Prostate gland (tissue), 2 donors: ENCODE measurements around the genes NUDT16L1 and GLYR1.

DNA sequence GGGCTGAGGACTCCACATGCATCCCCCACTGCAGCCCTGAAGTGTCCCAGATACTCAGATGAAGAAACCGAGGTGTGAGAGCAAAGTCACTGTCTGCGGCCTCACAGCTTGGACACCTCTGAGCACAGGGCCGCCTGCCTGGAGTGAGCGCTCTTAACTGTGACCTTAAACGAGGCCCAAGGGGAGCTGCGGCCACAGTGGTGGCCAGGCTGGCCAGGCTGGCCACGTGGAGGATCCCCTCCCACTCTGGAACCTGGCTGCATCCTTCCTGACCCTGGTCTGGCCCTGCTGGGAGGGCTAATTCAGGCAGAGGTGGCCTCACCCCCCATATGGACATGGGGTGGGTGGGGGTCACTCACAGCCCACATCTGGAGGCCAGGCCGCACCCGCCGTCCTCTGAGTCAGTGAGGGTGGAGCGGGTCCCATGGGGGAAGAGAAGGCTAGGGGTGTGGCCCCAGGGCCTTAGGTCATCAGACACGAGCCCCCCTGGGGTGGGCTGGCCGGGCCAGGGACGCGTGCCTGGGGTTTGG is 6.6 kb downstream of the VASN start:
- PRO-cap, result no peak
- RAMPAGE, long total RNA, 2 experiments, result no peak in any of the 2 experiments

GRCh38 chr16:4384812-4385777 is 13.4 kb downstream of the VASN start:
- PRO-cap, result no peak
- RAMPAGE, long total RNA, 2 experiments, result no peak in any of the 2 experiments

DNA sequence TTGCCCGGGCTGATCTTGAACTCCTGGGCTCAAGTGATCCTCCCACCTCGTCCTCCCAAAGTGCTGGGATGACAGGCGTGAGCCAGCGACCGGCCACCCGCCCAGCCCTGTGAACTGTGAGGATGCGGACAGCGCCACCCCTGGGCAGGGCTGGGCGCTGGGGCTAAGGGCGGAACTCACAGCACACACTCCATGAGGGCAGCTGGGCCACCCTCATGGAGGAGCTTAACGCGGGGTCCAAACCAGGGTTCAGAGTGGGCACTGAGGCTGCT is 14.0 kb downstream of the CORO7 start:
- PRO-cap, result no peak
- RAMPAGE, long total RNA, 2 experiments, result no peak in any of the 2 experiments

- PRO-cap, result no peak
- RAMPAGE, long total RNA, 2 experiments, result no peak in any of the 2 experiments
Observed at GRCh38 chr16:4407262-4408170, 8.9 kb downstream of the CORO7 start.

DNA sequence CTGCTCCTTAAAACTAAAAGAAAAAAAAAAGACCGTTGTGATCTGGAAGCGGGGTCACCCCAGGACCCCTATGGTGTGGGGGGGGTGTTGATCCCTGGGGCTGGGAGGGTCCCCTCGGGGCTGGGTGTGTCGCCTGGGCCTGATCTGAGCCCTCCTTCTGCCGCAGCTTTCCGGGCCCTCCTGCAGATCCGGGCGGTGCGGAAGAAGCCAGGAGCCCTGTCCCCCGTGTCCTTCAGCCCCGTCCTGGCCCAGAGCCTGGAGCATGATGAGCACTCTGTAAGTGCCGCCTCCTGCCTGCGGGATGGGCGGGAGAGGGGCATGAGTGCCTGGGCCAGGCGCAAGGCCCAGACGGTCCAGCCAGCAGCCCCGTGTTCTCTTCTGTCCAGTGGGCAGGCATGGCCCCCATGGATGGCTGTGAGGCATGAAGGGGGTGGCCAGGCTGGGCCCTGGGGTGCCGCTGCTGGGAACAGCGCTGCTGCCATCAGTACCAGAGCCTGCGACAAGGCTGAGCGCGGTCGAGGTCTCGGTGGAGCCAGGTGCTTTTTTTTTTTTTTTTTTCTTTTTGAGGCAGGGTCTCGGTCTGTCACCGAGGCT is 16.0 kb upstream of the NUDT16L1 start:
- PRO-cap, result no peak
- RAMPAGE, long total RNA, 2 experiments, result no peak in any of the 2 experiments

GRCh38 chr16:4693271-4694065 is at the start of gene NUDT16L1:
TSS of gene NUDT16L1 (plus strand) at chr16:4693562.
- PRO-cap, result bidirectional peak, plus-strand start at chr16:4693718, minus-strand start at chr16:4693431
- RAMPAGE, long total RNA, 2 experiments, result no peak in any of the 2 experiments

DNA sequence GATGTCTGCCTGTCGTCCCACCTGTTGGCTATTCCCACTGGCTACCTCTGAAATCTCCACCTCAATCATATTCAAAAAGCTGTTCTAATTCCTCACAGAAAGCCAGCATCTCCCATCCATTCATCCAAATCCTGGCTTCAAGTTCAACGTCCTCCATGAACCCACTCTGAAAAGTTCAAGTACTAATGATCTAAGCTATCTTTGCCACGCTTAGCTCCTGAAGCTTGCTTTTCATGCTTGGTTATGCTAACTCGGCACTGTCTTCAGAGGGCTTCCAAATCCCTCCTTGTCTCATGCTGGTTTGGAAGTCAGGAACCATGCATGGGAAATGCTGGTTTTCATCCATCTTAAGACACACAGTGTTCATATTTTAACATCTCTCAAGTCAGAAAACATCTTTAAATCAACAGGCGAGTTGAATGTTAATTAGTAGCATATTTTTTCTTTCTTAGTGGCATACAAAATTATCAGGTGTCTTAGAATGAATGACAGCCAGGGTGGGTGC is 9.0 kb downstream of the ANKS3 start:
- PRO-cap, result no peak
- RAMPAGE, long total RNA, 2 experiments, result no peak in any of the 2 experiments

GRCh38 chr16:4825219-4825550 is 21.9 kb downstream of the GLYR1 start:
- PRO-cap, result no peak
- RAMPAGE, long total RNA, 2 experiments, result no peak in any of the 2 experiments

DNA sequence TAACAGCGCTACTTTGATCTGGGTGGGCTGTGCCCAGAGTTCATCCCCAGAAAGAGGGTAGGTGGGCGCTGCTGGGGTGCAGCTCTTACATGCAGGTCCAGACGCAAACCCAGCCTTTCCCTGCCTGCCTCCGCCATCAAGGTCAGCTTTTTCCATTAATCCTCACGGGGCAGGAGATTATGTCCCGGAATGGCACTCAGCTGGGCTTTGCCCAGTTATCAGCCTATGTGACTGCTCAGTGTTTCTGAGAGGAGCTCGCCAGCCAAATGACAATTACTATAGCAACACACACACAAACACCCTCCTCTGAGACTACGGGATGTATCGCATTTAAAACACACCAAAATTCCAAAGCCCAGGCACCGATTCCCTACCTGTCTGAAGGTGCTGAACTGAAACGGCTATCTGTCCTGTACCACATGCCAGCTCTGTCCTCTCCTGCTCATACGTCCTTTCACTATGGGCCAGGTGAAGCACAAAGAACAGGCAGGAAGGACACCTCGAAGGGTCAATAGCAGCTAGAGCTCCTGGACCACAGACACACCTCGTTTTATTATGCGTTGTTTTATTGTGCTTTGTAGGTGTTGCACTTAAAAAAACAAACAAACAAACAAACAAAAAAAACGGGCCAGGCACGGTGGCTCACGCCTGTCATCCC is 20.0 kb downstream of the GLYR1 start:
- PRO-cap, result no peak
- RAMPAGE, long total RNA, 2 experiments, result no peak in any of the 2 experiments

DNA sequence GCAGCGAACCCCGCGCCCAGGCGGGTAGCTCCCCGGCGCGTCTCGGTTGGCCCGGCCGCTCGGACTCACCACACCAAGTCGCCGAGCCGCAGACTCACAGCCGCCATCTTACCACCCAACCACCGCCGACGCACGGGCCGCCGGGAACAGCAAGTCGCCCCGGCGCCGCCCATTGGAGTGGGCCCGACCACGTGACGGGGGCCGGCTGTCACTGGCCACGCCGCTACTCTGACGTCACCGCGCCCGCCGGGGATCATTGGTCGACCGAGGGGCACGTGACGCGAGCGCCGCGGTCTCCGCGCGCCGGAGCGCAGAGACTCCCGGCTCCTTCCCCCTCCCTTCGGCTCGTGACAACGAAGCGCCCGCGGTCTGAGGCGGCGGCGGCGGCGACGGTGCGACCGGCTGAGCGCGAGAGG is at the start of gene GLYR1:
Gene GLYR1, minus strand, starts transcription at position 130 of the 416 bp plus-strand sequence.
- PRO-cap, result bidirectional peak, plus-strand start at position 356 of the sequence, minus-strand start at position 148 of the sequence
- RAMPAGE, long total RNA, 2 experiments, result start-site peak on the minus strand in 2 of 2 experiments, centred at positions 120 to 125 of the sequence, 429 to 870 reads per replicate

DNA sequence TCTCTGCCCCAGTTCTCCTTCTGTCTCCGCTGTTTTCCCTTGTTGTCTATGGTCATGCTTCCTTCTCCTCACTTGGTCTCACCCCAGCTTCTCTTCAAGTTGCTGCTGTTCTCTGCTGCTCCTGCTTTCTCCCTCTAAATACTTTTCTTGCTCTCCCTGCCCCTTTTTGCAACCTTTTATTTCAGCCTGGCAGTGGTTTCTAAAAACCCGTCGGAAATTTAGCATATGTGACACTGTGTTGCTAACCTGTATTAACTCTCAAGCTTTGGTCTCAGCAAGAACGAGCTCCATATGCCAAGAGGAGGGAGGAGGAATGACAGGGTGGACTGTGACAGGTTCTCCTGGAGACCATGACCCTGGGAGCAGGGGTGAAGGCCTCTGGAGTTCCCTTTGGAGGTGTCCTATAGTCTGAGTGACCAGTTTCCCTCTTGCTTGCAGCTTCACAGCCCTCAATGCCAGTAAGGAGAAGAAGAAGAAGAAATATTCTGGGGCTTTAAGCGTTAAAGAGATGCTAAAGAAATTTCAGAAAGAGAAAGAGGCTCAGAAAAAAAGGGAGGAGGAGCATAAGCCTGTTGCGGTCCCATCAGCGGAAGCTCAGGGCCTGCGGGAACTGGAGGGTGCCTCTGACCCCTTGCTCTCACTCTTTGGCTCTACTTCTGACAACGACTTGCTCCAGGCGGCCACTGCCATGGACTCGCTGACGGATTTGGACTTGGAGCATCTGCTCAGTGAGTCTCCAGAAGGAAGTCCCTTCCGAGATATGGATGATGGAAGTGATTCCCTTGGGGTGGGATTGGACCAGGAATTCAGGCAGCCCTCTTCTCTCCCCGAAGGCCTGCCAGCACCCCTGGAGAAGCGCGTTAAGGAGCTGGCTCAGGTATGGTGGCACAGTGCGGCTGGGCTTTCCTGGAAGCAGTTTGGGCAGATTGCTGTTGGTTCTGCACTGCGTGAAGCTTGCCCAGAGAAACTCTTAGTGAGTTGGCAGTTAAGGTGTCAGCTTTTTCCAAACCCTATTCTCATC is 13.3 kb downstream of the UBN1 start:
- PRO-cap, result no peak
- RAMPAGE, long total RNA, 2 experiments, result no peak in any of the 2 experiments

DNA sequence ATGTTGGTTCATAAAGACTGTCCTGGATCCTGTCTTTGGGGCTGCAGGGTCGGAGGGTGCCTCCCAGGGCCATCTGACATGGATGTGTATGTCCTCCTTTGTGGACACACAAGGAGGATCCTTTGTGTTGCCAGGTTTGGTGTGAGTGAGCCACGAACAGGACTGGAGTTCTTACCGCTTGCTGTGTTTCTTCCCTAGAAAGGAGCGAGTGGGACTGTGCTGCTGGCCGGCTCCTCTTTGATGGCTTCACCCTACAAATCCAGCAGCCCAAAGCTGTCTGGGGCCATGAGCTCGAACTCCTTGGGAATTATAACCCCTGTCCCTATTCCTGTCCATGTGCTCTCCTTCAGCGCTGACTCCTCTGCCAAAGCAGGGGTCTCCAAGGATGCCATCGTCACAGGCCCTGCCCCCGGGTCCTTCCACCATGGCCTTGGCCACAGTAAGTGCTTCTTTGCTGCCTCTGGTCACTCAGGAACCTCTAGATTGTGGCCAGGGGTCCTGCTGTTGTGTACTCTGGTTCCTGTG is 29.5 kb downstream of the UBN1 start:
- PRO-cap, result no peak
- RAMPAGE, long total RNA, 2 experiments, result no peak in any of the 2 experiments

- PRO-cap, result bidirectional peak, plus-strand start at chr16:4922980, minus-strand start at chr16:4922782; bidirectional peak, plus-strand start at chr16:4923204, minus-strand start at chr16:4923029
- RAMPAGE, long total RNA, 2 experiments, result no peak in any of the 2 experiments
Observed at GRCh38 chr16:4922645-4923297, 14.2 kb downstream of the PPL start.

DNA sequence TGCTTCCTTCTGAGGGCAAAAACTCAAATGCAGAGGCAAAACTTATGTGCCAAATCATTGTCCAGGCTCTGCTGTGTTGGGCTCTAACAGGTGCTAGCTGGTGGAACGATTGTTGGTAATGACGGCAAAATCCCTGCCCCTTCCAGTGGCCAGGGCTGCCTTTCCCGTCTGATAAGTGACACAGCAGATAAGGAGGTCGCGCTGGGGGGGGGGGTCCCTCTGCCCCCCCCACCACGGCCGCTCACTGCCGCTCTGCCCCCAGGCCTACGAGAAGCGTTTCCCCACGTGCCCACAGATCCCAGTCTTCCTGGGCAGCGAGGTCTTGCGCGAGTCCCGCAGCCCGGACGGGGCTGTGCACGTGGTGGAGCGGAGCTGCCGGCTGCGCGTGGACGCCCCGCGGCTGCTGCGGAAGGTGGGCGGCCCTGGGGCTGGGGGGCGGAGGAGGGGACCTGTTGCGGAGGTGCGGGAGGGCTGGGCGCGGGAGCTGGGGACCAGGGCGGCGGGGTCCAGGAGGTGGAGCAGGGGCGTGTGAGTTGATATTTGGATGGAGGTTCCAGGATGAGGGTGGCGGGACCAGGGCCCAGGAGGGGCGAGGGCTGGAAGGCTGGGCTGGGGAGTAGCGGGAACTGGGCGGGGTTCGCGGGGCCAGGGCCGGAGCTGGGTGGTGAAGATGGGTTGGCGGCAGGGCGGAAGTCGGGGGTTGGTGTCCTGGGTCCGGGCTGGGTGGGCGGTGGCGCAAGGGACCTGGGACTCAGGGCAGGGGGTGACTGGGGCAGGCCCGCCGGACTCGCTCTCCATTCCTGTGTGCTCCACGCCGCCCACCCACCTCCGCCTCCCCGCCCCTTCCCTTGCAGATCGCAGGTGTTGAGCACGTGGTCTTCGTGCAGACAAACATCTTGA is 29.4 kb downstream of the SEC14L5 start:
- PRO-cap, result no peak
- RAMPAGE, long total RNA, 2 experiments, result no peak in any of the 2 experiments

- PRO-cap, result no peak
- RAMPAGE, long total RNA, 2 experiments, result no peak in any of the 2 experiments
Observed at GRCh38 chr16:5020430-5020954, 13.2 kb downstream of the NAGPA start.

GRCh38 chr16:8551314-8551889 is 38.9 kb downstream of the TMEM114 start:
- PRO-cap, result no peak
- RAMPAGE, long total RNA, 2 experiments, result no peak in any of the 2 experiments

DNA sequence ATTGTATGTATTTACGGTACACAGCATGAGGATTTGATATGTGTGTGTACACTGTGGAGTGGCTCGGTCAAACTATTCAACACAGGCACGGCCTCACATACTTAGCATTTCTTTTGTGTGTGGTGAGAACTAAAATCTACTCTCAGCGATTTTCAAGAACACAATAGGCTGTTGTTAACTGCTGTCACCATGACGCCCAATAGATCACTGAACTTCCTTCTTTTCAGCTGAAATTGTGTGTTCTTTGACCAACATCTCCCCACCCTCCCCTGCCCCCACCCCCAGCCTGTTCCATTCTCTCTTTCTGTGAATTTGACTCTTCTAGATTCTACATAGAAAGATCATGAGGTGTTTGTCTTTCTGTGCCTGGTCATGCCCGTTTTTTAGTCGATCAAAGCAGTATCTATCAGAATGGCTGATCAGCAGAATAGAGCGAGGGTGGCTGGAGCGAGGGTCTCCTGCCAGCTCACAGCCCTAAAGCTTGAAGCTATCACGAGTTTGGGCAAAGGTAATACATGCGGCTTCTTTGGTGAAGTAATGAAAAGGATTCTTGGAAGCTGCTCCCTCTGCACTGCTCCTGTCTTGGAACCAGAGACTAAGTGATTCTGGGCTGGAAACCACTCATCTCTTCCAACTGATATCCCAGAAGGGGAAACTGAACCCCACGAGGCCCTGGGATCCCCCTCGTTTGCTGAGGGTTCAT is 18.8 kb downstream of the TMEM114 start:
- PRO-cap, result no peak
- RAMPAGE, long total RNA, 2 experiments, result no peak in any of the 2 experiments

GRCh38 chr16:8643989-8645104 is 22.8 kb downstream of the METTL22 start:
- PRO-cap, result no peak
- RAMPAGE, long total RNA, 2 experiments, result no peak in any of the 2 experiments

DNA sequence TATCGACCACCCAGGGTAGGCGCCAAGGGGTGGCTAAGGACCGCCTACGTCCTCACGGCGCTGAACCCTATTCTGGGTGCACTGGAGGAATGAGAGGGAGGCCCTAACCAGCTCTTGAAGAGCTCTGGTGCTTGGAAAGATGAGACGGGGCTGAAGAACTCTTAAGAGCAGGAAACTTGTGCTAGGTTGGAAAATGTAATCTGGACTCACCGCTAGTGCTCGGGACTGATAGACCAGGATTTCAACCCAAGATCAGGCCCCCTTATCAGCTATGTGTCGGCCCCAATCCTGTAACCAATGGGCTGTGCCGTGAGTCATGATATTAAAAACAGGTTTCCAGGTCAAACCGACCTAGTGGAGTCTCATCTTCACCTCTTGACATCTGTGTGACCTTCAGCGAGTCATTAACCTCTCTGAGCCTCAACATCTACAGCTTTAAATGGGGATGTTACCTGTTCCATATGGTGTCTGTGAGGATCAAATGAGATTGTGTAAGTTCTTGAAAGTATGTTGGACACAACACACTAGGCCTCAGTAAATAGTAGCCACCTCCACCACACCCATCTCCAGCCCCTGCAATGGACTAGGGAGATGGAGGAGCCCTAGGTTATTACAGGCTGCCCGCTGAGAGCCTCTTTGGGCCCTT is 496 bp downstream of the PMM2 start:
- PRO-cap, result no peak
- RAMPAGE, long total RNA, 2 experiments, result no peak in any of the 2 experiments

- PRO-cap, result no peak
- RAMPAGE, long total RNA, 2 experiments, result no peak in any of the 2 experiments
Observed at GRCh38 chr16:8849767-8851088, 18.6 kb downstream of the CARHSP1 start.